ENCODE results near the gene ZNF546.

GRCh38 chr19:39399473-39400803 is 6.7 kb upstream of the ZFP36 start:
- PRO-cap: no peak

DNA sequence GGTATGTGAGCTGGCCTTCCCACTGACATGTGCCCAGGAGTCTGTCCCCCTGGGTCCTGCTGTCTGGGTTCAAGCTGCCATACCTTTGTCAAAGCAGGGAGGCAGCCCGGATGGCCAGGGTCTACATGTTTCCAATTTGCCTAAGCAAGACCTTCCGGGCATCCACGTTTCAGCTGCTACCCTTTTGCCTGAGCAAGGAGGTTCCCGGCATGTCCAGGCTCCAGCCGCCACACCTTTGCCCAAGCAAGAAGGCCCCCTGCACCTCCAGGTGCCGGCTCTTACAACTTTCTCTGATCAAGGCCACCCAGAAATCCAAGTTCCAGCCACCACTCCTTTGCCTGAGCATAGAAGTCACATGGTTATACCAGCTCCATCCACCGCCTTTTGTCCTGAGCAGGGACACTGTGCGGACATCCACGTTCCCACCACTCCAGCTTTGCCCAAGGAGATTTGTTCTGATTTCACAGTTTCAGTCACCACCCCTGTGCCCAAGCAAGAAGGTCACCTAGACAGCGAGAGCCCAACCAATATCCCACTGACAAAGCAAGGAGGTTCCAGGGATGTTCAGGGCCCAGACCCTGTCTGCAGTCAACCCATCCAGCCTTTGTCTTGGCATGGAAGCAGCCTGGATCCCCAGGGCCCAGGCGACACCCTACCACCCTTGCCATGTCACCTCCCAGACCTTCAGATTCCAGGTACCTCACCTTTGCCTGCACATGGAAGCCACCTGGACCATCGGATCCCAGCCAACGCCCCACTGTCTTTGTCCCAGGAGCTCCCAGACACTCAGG is 11.5 kb downstream of the PLEKHG2 start:
- PRO-cap: no peak

DNA sequence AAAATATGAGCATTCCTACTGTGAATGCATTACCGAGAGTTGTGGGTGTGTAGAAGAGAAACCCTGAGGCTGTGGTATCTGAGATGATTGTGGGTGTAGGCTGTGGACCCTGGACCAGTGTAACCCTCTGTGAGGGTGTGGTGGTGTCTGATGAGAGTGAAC is 222 bp downstream of the LGALS14 start:
- PRO-cap: no peak

DNA sequence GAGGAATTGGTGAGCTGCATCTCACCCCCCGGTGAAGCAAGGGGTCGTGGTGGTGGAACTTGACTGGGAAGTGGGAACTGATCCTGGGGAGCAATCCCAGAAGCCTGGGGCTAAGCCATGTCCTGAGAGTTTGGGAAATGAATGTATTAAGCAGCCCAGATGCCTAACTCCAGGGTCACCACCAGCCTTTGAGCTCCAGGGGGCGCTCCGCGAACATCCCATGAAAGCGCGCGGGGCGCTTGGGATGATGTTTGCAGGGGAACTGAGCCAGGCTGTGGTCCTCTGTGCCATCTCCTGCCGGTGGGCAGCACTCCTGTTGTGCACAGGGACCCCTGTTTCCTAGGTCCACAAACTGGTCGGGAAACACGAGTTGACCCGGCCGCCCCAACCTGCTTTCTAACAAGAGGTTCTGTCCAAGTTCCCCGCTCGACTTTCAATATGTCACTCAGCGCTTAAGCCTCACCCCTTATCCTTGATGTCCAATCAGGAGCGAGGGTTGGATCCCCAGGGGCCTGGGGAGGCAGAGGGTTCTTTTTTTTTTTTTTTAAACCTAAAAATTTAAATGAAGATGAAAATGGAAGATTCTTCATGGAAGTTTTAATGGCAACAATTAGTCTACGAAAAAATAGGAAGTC is 14.4 kb downstream of the LEUTX start:
- PRO-cap: no peak

DNA sequence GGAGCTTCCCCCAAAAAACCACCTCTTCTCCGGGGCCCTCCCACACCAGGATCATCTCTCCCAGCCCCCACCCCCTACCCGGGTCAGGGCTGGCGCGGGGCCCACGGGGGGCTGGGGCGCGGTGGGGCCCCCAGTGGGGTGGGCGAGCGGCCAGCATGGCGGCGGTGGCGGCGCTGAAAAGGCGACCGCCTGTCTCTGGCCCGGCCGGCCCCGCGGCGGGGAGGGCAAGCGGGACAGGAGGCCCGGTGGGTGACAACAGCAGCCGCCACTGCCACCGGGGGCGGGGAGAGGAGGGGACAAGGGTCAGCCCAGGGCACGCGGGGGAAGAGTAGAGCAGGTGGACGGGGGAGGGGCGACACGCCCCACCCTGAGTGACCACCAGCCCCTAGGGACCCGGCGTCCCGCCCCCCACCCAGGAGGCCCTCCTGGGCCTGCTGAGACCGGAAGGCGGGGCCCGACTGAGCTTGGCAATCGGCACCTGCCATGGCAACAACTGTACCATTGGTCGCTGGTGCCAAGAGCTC is 711 bp downstream of the DYRK1B start:
- PRO-cap: bidirectional peak, plus-strand start outside the sequence, minus-strand start at position 436 of the sequence

GRCh38 chr19:39872078-39872814 is 26.1 kb upstream of the FBL start:
- PRO-cap: no peak

GRCh38 chr19:39875458-39875995 is 29.3 kb upstream of the FBL start:
- PRO-cap: no peak

DNA sequence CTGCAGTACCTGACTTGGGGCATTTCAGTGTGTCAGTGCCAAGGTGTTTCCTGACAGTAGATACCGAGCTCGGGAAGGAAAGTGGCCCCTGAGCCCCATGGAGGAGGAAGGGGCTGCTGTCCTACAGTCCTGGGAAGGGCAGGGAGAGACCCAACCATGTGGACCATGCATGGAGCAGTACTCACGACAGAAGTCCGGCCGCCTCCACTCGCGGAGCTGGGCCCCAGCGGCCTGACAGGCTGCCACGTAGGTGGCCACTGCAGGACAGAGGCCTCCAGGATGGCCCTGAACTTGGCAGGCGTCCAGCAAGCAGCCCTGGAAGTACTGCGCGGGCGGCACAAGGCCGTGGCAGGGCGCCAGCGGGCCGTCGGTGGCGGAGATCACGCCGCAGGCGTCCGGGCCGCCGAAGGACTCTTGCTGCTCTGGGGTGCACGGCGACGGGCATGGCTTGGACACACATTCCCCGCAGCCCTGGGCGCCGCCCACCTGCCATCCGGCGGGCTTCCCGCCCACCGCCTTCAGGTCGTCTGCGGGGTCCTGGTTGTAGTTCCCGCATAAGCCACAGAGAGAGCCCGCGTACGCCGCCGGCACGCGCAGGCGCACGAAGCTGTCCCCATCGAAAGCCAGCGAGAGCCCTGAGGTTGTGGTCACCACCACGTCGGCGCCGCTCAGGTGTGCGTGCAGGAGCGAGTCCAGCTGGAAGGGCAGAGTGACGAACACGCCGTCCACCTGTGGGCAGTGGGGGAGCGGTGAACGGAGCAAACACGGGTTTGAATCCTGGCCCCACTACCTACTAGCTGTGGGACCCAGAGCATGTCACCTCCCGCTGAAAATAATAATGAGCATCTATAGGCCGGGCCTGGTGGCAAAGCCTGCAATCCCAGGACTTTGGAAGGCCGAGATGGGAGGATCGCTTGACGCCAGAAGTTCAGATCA is 45.5 kb upstream of the FBL start:
- PRO-cap: no peak

- PRO-cap: no peak
Measured at GRCh38 chr19:39915350-39915825, 55.6 kb upstream of the PSMC4 start.

- PRO-cap: no peak
Measured at GRCh38 chr19:39973762-39974213, 2.8 kb downstream of the PSMC4 start.

GRCh38 chr19:39983168-39984468 is 12.7 kb downstream of the PSMC4 start:
- PRO-cap: no peak

DNA sequence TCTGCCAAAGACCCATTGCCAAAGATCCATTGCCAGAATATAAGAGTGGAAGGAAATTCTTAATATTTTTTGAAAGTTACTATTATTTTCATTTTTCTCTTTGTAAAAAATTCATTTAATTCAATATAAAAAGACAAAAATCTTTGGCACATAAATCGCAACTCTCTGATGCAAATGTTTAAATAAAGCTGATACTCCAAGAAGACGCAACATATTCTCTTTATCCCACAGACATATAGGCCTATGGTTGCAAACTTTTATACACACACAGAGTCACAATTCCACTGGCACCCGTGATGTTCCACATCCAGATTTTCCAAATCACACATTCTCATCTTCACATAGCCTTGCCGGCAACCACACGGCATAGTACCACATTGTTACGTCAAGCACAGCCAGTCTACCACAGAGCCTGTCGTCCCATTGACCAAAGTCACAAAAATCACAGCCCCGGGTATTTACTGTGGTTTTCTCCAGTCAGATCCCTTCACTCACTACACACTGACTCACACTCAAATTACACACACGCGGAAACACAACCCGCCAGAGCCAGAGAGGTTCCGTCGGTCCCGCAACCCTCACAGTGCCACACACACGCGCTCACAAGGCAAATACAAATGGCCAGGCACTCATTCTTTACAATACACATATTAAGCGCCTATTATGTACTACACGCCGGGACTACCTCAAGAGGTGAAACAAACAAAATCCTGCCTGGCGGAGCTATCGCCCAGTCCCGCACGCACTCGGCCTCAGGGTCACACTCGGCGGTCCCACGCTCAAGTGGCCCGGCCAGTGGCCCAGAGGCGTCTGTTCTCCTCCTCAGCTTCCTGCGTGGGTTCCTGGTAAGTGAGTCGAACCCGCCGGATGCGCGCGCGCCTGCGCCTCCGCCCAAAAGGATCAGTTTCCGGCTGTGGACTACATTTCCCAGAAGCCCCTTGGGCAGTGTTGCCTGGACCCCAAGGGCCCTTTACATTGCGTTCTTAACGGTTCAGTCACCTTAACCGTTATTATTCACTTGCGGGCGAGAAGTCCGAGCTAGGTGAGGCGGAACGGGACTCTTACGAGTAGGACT is at the start of gene ZNF546:
ZNF546 (plus strand) TSS at position 945 of the 1,075 bp plus-strand sequence.
- PRO-cap: bidirectional peak, plus-strand start at position 945 of the sequence, minus-strand start at position 841 of the sequence

- PRO-cap: no peak
Measured at GRCh38 chr19:40091281-40091605, 500 bp upstream of the ZNF780A start.

DNA sequence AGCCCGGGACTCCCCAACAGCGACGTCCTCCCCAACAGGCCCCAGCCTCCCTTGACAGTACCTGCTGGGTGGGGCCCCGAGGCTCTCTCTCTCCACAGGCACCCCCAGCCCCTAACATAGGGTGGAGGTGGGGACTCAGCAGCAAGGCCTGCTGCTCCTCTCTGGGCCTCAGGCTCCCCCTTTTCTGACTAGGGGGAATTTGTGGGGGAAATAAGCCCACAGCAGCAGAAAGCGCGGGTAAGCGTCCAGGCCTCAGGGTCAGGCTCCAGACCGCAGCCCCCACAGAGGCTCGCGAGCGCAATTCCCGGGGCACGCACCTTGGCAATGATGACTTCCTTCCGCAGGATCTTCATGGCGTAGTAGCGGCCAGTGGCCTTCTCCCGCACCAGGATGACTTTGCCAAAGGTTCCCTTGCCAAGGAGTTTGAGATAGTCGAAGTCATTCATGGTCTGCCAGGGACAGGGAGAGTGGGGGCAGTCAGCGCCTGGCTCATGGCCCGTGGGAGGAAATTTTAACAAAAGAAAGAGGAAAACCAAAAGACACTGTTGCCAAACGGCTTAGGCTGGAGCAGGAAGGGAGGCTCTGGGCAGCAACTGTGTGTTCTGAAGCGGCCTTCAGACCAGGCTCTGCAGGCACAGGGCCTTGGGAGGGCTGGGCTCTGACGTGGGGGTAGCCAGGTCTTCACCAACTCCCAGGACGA is 15.3 kb upstream of the CCNP start:
- PRO-cap: no peak

GRCh38 chr19:40242321-40242723 is 15.8 kb upstream of the CCNP start:
- PRO-cap: no peak

DNA sequence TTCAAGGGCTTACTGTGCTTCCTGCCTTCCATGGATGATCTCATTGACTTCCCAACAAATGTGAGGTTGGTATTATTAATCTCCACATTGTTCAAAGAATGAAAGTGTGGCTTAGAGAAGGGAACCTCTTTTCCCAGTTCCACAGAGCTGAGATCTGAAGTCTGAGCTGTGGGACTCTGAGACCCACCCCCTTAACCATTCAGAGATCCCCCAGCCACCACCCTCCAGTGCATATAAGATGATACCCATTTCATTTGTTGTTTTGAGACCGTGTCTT is 9.3 kb downstream of the PLD3 start:
- PRO-cap: no peak

GRCh38 chr19:40358565-40359135 is 10.2 kb downstream of the PLD3 start:
- PRO-cap: unidirectional peak, plus-strand start at chr19:40358979

GRCh38 chr19:40363077-40363439 is 14.6 kb downstream of the PLD3 start:
- PRO-cap: no peak

DNA sequence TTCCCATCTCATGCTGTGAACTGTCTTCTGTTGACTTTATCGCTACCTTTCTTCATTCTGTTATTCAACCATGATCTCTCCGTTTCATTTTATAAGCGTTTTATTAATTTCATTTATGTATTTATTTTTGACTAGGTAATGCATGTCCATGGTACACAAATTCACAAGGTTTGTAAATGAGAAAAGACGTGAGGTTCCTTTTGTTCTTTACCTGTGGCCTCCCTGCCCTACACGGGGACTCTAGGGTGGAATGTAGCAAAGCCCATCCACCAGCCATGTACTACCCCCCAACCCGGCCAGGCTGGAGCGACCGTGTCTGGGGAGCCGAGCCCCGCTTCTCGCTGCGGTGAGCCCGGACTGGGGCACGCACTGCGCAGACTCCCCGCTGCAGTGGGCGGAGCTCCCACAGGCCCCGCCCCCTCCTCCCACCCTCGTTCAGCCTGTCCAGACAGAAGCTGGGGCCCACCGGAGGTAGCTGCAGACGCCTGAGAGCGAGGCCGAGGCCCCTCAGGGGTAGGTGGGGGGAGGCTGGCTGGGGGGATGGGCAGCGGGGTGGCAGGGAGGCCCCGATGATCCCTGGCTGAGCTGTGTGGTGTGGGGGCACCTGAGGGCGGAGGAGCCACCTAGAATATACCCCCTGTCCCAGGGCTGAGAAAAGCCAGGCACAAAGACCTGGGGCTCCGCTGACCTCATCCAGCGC is 17.1 kb downstream of the PLD3 start:
- PRO-cap: bidirectional peak, plus-strand start at position 441 of the sequence, minus-strand start at position 371 of the sequence

DNA sequence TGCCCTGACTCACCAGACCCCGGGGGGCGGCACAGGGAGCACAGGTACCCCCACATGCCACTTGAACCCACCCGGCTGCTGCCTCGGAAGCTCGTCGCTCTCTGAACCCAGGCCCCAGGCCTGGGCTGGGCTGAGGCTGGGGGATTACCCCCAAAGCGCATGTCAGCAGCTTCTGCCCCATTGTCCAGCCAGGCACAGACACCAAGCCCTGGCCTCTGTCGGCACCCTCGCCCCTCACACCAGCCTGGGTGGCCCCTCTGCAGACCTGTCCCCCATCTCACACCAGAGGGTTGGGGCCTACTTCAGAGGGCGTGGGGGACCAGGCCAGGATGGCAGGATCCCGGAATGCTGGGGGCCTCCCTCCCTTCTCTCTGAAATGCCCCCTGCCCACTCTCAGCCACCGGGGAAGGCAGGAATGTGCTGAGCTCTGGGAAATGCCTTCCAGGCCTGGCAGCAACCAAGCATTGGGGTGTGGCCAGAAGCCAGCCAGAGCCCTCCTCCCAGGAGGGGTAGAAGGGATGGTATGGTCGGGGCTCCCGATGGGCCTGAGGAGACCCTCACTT is 1.6 kb upstream of the PRX start:
- PRO-cap: no peak

Measured in bile duct (tissue), 1 donor.